ENCODE measurements around the genes FKTN and TMEM38B.

GRCh38 chr9:104852740-104853492 is 75.0 kb downstream of the ABCA1 start:
- PRO-cap, 2 experiments: no peak in any of the 2 experiments

GRCh38 chr9:104990817-104991626 is 63.1 kb upstream of the ABCA1 start:
- PRO-cap, 2 experiments: peak in 2 of 2 experiments; most common plus-strand start chr9:104991259 (in 1); most common minus-strand start chr9:104991494 (in 1)

- PRO-cap, 2 experiments: no peak in any of the 2 experiments
Measured at GRCh38 chr9:105062535-105062823, 134.5 kb upstream of the ABCA1 start.

DNA sequence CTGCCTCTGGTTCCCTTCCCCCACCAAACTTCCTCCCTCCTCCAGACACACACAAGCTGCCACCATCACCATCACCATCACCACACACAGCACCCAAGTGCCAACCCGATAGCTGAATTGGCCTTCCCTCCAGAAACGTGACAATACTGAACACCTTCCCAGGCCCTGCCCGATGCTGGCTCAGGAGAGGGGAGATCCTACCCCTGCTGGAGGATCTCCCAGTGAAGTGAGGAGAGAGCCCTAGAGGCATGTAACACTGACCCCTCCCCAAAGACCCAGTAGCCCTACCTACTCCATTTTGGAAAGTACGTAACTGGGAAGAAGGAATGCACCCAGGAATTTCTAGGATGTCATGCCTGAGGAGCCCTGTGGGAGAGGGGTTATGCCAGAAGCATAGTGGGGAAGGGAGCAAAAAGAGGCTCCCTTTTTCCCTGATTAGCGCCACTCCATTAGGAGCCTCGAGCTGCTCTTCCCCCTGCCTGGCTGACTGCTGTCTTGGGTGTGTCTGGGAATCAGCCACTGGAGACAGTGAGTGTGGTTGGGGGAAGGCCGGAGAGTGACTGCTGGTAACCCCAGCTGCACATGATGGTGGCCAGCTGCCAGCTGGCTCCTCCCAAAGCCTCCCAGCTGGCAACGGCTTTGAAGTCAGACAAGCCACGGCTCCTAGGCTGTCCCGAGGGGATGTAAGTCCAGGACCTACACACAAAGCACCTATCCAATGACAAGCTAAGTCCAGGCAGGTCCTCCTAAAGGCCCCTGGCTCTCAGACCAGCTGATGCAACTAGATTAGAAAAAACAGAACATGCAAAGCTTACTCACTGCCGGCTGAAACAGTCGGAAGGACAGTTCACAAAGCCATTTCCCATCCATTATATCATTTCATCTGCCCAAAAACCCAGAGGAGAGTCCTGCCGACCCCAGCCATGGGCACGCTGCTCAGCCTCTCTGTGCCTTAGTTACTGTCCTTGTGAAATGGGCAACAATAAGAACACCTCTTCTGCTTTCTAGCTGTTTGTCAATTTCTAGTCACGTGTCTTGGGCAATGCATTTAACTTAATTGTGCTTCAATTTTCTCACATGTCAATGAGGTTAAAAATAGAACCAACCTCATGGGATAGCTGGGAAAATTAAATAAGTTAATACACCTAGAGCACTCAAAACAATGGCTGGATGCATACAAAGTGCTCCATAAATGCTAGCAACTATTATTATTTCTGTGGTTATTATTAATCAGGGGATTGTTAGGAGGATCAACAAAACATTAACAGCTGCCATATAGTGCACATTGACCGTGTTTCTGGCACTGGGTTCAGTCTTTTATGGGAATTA is 136.6 kb upstream of the ABCA1 start:
- PRO-cap, 2 experiments: peak in 2 of 2 experiments; most common plus-strand start position 639 of the sequence (in 1); most common minus-strand start position 485 of the sequence (in 2)

GRCh38 chr9:105127814-105128342 is 116.6 kb upstream of the SLC44A1 start:
- PRO-cap, 2 experiments: no peak in any of the 2 experiments

- PRO-cap, 2 experiments: no peak in any of the 2 experiments
Measured at GRCh38 chr9:105257129-105258203, 13.0 kb downstream of the SLC44A1 start.

- PRO-cap, 2 experiments: no peak in any of the 2 experiments
Measured at GRCh38 chr9:105329750-105330025, 85.2 kb downstream of the SLC44A1 start.

- PRO-cap, 2 experiments: no peak in any of the 2 experiments
Measured at GRCh38 chr9:105439387-105439765, 8.5 kb upstream of the FSD1L start.

DNA sequence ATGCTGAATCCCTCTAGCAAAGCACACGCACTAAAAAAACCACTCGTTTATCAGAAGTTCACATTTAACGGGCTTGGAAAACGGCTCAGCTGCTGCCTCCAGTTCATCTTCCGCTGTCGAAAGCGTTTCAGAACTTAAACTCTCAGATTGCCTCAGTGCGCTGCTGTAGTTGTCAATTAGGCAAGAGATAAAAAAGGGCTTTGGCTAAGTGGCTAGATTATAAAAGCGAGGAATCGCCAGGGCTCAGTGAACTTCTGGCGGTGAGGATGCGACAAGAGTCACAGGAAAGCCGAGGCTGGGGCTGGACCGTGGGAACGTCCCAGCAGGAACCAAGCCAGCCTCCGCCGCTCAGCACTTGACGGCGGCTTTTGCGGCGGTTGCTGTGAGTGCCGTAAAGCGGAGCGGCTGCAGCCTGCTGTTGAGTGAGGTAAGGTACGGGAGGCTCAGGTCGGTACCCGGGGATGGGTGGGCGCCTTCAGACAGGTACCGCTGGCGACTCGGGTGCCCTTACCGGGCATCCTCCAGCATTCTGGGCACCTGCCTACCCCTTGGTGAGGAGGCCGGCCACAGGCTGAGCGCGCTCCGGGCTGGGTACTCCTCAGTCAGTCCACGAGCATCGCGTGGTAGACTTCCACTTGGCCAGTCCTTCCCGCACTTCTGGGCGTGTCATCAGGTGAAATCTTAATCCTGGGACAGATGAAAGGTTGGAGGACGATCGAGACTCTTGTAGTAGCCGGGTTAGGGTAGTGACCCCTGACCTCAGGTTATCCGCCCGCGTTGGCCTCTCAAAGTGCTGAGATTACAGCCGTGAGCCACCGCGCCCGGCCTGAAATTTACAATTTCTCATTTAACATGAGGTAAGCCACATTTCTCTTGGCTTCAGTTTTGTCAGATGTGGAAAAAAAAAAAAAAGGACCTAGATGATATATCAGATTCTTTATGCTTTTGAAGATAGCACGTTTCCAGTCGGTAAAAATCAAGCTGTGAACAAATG is at the start of gene FKTN:
Gene FKTN, plus strand, starts transcription at position 393 of the 994 bp plus-strand sequence.
- PRO-cap, 2 experiments: peak in 2 of 2 experiments; most common plus-strand start position 394 of the sequence (in 1); most common minus-strand start position 331 of the sequence (in 1)

- PRO-cap, 2 experiments: peak in 2 of 2 experiments; most common plus-strand start chr9:105694543 (in 1); most common minus-strand start chr9:105694383 (in 1)
Measured at GRCh38 chr9:105694290-105695335, at the start of gene TMEM38B. Gene TMEM38B, plus strand, starts transcription at chr9:105694541.

DNA sequence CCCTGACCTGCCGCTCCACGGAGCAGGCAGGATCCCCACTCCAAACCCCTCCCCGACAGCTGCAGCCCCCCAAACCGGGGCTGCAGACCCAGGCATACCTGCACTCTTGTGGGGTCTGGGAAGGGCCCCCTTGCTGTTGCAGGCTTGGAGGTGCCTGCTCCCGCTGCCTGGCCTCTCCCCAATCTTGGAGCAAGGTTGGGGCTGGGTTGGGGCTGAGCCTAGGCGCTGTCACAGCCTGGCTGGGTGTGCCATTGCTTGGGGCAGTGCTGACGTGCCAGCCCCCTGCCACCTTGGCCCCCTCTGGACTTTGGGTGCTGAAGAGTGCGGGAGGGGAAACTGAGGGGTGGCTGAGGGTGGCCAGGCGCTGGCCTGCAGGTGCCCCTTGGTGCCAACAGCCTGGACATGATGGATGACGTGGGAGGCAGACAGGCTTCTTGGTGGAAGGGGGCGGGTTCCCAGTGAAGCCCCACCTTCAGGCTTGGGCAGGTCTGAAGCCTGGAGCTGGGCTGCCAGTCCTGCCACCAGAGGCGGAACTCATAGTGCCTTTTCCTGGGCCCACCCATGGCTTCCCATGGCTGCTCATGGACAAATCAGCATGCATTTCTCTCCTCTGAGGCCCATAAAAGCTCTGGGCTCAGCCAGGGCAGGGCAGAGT is 19.0 kb downstream of the TMEM38B start:
- PRO-cap, 2 experiments: no peak in any of the 2 experiments

DNA sequence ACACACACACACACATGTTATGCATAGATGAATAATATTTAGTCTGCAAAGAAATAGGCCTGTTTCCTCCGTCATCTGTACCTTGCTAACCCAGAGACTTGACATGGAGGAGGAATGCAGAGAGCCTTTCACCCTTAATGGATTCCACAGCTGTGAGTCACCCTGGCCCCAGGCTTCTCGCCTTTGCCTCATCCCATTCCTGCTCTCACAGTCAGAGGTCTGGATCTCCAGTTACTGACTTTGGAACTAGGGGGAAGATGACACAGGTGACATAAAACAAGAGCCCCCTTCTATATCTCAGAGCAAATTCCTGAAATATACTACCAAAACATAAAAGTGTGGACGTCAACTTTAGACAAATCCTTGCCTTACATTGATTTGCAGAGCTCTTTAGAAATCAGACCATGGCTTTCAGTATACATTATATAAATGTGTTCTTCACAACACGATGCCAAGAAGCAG is 29.8 kb downstream of the ZNF462 start:
- PRO-cap, 2 experiments: no peak in any of the 2 experiments

DNA sequence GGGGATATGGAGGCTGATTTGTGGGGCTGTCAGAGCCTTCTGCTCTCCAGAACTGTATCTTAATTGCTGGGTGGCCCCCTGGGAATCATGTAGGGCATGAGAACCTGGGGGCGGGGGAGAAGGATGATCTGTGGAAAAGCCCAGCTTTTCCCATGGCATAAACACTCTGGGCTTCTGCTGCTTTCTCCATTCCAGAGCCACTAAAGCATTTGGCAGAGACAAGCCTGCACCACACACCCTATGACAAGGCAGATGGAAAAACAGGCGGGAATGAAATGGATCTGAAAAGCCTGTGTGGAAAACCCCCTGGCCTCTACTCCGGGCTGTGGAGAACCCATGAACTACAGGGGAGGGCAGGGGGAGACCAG is 106.3 kb upstream of the RAD23B start:
- PRO-cap, 2 experiments: no peak in any of the 2 experiments

DNA sequence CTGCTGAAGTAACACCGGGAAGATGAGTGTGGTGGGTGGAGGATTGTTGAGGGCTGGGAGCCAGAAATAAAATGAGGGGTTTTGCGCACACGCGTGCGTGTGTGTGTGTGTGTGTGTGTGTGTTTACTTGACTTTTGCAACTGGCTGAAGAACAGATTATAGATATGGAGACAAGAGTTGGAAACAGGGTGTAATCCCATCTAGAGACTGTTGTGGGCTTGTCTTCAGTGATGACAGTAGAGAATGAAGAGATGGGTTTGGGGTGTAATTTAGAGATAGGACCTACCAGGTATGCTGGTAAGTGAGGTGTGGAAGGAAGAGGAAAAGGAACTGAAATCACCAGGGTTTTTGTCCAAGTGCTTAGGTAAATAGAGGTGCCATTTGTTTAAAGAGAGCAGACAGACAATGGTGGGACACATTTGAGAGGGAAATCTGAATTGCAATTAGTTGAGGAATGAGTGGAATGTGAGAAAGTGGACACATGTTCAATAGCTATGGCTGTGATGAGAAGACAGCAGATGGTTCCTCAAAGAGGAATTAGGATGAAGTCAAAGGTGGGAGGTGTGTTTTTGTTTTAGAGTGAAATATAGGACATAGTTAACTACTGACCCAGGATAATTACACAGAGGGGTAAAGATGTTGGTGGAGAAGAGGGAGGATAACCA is 34.1 kb downstream of the RAD23B start:
- PRO-cap, 2 experiments: no peak in any of the 2 experiments

DNA sequence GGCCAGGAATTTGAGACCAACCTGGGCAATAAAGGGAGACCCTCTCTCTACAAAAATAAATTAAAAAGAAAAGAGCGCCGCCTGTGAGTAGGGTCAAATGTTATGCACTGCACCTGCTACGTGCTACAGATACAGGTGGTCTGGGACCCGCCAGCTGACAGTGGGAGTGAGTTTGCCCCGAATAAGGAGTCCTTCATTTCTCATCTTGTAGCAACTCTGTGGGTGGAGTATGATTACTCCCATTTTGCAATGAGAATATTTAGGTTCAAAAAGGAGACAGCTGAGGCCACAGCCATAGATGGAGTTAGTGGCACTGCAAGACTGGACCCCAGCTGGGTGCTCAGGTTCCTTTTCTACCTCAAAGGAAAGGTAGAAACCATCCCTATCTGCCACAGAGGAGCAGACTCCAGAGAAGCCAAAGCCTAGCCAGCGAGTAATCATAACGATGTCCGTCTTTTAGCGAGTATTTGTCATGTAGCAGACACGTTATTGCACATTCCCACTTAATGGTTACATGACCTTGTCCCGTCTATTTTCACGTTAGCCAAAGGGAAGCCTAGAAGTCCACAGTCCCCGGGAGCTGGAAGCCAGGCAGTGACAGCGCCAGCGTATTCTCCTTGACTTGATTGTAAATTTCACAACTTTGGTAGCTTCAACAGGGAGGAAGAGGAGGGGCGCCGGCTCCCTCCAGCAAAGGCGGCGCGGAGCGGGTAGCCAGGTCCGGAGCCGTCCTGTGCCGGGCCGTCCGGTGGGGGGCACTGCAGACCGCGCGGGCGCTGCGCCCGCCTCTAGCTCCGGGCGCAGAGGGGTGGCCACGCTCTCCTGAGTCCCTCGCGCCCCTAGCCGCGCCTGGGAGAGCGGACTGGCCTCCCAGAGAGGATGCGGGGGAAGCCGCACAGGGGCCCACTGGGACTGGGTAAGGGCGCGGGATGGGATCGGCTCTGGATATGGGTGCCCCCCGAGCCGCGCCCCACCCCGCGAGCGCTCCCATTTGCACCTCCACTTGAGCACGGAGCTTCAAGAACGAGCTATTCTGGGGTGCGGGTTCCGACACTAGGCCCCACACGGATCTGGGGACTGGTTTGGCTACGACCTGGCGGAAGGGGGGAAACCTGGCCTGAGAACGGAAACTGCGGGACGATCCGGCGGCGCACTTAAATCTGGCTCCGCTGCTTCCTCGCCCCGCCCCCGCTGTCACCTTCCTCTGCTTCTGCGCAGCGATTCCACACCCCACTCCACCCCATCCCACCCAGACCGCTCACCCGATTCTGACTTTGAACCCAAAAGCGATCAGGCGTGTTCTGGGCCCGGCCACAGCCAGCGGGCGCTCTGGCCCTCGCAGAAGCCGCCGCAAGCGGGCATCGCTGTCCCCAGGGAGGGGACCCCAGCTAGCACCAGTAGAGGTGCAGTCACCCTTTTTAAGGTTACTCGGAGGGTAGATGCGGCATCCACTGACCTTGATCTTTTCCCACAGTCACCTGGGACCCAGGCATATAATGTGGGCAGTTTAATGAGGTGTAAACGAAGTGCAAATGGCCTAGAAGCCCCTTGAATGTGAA is 24.0 kb downstream of the KLF4 start:
- PRO-cap, 2 experiments: no peak in any of the 2 experiments

GRCh38 chr9:107483355-107484669 is 5.8 kb downstream of the KLF4 start:
- PRO-cap, 2 experiments: no peak in any of the 2 experiments

- PRO-cap, 2 experiments: peak in 2 of 2 experiments; most common plus-strand start chr9:107490025 (in 2); most common minus-strand start chr9:107490215 (in 1)
Measured at GRCh38 chr9:107489924-107490893, 640 bp upstream of the KLF4 start.

DNA sequence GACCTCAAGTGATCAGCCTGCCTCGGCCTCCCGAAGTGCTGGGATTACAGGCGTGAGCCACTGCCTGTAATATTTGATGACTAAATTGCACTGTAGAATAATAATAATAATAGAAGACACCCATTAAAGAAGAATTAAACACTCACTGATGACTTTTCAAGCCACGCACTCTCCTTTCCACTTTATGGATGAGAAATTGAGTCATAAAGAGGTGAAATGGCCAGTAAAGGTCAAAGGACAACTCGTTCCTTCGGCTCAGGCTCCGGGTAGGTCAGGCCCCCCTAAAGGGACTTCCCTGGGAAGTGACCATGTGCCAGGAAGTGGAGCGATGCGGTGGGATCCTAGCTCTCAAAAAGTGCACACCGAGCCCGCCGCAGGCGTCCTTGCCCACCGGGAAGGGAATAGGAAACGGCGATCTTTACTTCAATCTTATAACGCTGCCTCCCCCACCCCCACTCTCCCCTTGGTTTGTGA is 1.4 kb upstream of the KLF4 start:
- PRO-cap, 2 experiments: no peak in any of the 2 experiments

- PRO-cap, 2 experiments: no peak in any of the 2 experiments
Measured at GRCh38 chr9:107491368-107492082, 2.0 kb upstream of the KLF4 start.

GRCh38 chr9:107638577-107639411 is 149.2 kb upstream of the KLF4 start:
- PRO-cap, 2 experiments: no peak in any of the 2 experiments